Hair follicle dermal papilla cell (primary cell): ENCODE measurements around the genes SPTBN5 and ADAL.

- CAGE, long polyA plus RNA = no peak
These were observed 22.4 kb downstream of the NDUFAF1 start for GRCh38 chr15:41379840-41380393.

GRCh38 chr15:41477130-41477544 lies 16.5 kb upstream of the ITPKA start:
- CAGE, long polyA plus RNA = no peak

- CAGE, long polyA plus RNA = no peak
These were observed 7.3 kb downstream of the RPAP1 start for GRCh38 chr15:41536548-41537285.

DNA sequence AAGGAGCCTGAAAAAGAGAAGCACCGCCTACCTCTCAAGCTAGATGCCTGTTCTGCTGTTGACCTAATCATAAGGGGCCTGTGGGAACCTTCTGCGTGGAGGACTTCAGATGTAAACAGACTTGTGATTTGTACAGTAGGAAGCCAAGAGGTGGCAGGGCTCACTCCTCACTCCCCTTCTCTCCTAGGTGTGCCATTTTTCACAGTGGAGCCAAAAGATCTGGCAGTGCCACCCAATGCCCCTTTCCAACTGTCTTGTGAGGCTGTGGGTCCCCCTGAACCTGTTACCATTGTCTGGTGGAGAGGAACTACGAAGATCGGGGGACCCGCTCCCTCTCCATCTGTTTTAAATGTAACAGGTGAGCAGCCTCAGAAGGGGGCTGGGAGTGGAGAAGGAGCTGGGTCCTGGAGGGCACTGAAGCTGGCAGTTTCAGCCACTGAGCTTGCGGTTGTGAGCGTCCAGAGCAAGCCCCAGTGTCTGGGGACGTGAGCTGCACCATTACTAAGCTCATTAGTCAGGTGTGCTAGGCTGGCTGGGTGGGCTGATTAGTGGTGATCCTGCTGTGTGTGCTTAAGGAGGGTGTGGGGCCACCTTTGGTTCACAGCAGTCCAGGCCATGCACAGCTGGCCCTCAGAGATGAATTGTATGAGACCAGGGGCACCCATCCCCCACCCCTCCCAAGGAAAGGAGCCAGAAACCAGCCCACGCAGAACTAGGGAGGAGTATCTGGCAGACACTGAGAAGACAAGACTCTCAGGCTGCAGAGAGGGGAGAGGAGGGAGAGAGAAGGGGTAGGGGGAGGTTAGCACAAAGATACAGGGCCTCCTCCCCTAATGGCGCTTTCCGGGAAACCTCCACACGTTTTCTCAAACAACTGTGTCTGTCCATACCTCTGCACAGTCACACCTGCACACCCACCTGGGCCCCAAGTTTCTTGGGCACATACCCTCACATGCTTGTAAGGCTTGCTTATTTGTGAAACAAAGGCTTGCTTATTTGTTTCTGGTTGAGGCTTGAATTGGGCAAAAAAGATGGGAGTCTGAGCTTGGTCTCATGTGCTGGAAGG lies 3.7 kb downstream of the TYRO3 start:
- CAGE, long polyA plus RNA = no peak

DNA sequence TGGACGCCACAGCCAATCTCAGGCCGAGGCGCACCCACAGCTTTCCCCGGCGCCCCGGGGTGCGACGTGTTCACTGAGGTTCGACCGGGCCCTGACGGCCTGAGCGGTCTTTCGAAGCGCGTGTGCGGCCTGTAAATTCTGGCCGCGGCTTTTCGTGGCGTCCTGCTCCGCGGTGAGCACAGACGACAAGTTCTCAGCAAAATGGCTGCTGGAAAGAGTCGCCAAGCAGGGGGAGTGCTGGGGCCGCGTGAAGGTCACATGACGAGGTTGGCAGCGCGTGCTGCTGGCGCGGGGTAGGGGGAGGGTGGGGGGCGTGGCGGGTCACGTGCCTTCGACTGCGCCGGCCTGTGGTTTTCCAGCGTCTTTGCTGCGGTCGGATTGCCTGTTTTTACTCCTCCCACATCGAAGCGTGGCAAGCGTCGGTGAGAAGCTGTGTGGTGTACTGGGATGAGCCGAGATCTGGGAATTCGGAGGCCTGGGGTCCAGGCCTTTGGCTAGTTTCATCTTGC lies 62.8 kb downstream of the TYRO3 start:
- CAGE, long polyA plus RNA = no peak

DNA sequence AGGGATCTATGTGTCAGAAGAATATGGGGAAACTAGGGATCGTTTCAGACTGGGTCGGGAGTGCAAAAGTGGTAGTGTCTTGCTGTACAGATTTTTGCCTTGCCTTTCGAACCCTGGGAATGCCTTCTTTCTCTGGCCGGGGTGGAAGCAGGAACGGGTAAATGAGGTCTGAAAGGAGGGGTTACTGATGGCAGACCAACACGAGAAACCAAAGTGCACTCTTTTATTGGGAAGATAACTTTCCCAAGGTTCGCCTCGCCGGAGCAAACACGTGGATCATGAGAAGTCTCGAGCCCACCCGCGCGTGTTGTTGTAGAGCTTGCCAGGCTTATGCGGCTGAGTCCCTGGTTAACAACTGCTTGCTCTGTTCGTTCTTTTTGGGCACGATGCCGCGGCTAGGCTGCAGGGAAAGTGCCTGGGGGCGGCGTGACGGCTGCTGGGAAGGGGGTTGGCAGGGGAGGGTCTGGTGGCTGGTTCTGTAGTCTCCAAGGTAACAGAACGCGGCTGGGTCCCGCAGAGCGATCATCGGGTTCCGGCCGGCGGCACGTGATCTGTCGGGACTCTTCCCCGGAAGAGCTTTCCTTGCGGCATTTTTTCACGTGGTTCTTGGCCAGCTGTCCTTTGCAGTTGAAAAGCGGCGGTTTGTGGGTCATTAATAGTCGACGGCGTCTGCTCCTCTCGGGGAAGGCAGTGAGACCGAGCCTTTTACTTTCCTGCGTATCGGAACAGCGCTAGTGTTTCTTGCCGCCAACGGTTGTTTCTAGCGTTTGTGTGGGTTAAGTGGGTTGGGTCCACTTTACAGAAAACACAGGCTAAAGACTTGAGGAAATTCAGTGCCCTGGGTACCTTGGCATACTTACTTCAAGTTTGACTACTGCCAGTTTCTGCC lies 102.6 kb downstream of the TYRO3 start:
- CAGE, long polyA plus RNA = no peak

DNA sequence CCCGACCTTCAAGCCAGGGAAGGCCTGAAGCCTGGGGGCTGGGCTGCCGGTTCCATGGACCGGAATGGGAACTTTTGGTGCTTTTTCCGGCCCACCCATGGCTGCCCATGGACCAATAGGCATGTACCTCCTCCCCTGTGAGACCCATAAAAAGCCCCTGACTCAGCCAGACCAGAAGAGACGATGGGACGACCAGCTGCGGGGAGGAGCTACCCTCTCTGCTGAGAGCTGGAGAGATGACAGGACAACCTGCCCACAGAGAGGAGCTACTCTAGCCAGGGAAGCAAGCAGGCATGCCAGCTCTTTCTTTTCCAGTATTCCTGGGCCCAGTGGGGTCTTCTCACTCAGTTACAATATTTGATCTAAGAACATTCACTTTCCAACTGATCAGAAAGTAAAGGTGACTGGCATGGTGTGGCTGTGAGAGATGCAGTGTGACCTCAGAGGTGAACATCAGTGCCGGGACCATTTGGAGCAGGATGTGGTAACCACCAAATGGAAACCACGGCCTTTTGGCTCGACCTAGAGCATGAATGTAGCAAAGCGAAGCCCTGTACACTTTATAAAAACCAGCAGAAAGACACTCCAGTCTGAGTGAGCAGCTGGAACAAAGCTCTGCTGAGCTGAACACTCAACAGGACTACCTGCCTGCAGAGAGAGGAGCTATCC lies 3.2 kb downstream of the JMJD7 start:
- CAGE, long polyA plus RNA = no peak

DNA sequence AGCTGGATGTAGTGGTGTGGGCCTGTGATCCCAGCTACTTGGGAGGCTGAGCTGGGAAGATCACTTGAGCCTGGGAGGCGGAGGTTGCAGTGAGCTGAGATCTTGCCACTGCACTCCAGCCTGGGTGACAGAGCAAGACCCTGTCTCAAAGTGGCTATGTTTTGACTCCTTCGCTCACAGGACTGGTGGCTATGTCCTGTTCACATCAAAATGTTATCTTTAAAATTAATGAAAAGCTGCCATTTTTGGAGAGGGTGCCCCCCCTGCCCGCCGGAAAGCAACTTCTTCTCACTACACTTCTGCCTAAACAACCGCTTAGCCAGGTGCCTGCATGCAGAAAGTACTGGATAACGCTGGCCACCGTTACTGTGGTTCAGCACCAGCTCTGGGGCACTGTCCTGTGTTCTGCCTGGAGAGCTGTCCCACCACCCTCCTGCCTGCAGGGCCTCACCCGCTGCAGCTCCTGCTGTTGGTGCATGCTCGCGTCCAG lies 19.5 kb downstream of the PLA2G4B start:
- CAGE, long polyA plus RNA = no peak

- CAGE, long polyA plus RNA = no peak
These were observed 27.3 kb downstream of the SPTBN5 start for GRCh38 chr15:41866597-41866982.

DNA sequence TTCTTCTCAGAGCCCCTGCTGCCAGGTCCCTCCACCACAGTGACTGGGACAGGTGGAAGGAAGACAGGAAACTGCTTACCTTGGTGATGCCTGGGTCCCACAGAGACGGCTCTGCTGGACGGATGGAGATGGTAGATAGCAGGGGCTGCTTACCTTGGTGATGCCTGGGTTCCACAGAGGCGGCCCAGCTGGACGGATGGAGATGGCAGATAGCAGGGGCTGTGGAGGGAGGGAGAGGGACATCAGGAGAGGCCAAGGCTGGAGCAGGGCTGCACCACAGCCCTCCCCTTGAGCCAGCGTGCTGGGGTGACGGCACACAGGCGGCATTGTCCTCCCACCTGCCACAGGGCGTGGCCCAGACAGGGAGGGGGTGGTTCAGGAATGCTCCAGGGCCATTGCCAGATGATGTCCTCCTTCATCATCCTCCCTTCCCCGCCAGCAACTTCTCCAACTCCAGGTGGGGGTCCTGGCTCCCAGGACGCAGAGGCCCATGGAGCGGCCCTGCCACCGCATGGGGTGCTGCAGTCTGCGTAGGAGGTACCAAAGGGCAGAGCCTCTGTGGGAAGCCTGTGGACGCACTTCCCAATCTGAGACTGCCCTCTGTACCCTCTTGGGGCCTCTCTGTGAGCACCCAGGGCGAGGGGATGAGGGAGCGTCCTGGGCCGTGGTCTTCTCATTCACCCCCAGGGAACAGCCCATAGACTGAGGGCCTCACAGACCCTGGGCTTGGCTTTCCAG lies at the start of gene SPTBN5:
Gene SPTBN5 (minus strand): TSS at position 308 of the 738 bp plus-strand sequence.
- CAGE, long polyA plus RNA = no peak

DNA sequence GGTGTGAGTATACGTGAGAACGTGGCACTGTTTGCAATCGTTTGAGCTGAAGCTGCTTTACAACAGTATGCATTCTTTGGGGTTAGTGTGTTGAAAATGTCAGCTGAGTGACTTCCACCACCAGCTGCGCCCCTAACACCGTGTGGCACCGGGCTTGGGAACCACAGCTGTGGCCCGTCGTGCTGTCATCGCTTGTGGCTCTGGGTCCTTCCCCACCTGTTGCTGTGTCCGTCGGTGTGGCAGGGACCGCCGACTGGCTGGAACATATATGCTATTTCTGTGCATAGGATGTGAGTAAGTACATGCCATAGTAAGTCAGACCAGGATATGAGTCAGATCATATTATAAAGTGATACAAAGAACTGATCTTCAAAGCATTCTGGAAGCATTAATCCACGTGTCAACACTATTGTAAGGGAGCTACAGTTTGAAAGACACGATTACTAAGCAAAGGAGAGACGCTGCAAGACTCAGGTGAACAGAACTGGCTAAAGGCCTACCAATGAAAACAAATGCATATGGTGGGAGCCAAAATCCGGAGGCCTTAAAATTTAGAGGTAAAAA lies 31.9 kb downstream of the EHD4 start:
- CAGE, long polyA plus RNA = no peak

DNA sequence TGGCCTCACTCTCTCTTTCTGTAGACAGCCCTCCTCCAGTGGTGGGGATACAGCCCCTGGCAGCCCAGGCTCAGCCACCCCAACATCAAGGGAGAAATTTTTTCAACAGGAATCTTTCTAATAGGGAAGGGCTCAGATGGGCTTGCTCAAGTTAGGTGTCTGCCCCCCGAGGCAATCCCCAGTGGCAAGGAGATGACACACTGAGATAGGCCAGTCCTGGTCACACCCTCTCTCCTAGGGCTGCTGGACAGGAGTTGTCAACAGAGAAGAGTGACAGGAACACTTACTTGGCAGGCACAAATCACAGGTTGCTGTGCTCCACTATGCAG lies 36.5 kb downstream of the PLA2G4D start:
- CAGE, long polyA plus RNA = no peak

GRCh38 chr15:42226570-42227113 lies 18.5 kb upstream of the VPS39 start:
- CAGE, long polyA plus RNA = no peak

DNA sequence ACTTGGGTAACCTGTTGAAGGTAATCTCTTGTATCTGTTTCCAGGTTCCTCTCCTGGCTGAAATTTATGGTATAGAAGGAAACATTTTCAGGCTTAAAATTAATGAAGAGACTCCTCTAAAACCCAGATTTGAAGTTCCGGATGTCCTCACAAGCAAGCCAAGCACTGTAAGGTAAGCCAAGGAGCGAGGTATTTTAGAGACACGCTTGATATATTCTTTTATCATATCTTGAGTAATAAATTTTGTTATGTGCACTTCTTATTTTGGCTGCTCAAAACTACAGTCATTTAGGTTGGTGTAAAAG lies 14.4 kb upstream of the TMEM87A start:
- CAGE, long polyA plus RNA = no peak

- CAGE, long polyA plus RNA = no peak
These were observed 10.6 kb downstream of the CDAN1 start for GRCh38 chr15:42726120-42726856.

- CAGE, long polyA plus RNA = no peak
These were observed 90.3 kb downstream of the UBR1 start for GRCh38 chr15:43015550-43015950.

DNA sequence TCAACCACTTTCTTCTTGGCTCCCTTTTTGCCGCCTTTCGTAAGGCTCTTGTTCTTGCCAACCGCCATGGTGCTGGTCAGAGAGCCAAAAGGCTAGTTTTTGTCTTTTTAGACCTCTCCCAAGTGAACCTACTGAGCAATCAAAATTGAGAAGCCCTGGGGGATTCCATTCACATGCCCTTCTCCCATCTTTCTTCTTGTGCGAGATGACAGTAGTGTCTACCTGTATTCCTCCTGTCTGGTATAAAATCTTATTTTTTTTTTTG lies 10.5 kb upstream of the UBR1 start:
- CAGE, long polyA plus RNA = no peak

- CAGE, long polyA plus RNA = no peak
These were observed 492 bp upstream of the TMEM62 start for GRCh38 chr15:43132903-43133284.

- CAGE, long polyA plus RNA = no peak
These were observed 6.2 kb downstream of the CCNDBP1 start for GRCh38 chr15:43191210-43191939.

DNA sequence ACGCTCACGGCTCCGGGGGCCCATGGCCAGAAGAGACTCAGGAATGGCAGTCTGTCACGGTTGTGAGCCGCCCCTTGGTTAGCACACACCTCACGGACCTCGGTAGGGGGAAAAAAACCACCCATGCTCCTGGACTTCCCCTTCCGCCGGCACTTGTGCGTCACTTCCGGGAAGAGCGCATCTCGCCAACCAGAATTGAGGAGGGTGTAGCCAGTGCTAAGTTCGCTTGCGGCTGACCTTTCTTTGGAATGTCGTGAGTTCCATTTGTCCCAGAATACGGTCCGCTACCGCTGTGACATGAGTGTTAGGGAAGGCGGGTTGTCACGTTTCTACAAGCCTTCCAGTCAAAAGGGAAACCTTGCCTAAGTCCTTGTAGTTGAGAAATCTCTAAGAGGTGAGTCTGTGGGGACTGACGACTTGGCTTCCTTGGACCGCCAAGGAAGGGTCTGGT lies at the start of gene ADAL:
Gene ADAL (plus strand): TSS at position 207 of the 451 bp plus-strand sequence.
- CAGE, long polyA plus RNA = no peak